AG09319 (cell line): ENCODE data around the genes SLC30A10 and IARS2.

GRCh38 chr1:219173256-219173584, 458 bp upstream of the LYPLAL1 start:
- RRBS: no CpG with 5 or more reads among the region's 5 CpGs

DNA sequence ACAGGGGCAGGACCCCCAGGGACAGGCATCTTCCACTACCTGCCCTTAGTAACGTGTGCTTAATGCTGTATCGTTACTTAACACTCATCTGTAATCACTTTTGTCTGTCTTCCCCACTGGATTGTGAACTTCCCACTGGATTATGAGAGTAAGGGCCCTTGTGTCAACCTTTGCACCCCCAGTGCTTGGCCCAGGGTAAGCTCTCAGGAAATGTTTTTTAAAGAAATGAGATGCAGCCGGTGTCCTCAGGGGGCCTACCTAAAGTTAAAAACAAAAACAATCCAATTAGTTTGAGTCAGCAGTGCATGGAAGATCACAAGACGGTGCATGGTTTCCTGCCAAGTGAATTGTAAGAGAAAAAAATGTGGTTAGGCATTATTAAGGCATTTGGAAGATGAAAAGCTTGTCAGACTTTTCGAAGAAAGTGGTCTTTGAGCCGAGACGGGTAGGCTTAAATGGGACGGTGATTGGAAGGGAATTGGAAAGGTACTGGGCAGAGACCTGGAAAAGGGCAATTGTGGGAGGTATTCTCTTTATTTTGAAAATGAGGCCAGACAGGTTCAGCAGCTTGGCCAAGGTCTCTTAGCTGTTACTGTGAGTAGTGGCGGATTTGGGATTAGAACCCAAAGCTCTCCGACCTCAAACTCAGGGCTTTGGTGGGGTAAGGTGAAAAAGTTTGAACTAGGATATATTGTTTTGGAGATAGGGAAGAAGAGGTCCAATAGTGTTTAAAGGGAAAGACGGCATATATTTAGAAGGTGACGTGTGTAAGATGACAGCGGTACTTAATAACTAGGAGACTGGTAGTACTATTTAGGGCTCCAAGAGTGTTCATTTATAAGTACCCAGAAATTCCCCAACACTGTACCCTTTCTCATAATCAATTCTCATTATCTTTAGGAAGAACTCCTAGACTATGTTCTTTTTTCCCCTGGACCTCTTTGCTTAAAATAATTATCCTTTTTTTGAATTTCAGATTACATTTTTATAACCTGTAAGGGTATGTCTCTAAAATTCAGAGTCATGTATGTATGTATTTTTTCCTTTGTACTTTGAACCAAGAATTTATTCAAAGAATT, 1.2 kb downstream of the LYPLAL1 start:
- RRBS: no CpG with 5 or more reads among the region's 13 CpGs

GRCh38 chr1:219188966-219189411, 15.3 kb downstream of the LYPLAL1 start:
- RRBS: no CpG with 5 or more reads among the region's 1 CpG

GRCh38 chr1:219928383-219929233, at the start of gene SLC30A10:
Gene SLC30A10, minus strand, starts transcription at chr1:219928557.
- RRBS: 3% methylated on average over 20 of the region's 59 CpGs

DNA sequence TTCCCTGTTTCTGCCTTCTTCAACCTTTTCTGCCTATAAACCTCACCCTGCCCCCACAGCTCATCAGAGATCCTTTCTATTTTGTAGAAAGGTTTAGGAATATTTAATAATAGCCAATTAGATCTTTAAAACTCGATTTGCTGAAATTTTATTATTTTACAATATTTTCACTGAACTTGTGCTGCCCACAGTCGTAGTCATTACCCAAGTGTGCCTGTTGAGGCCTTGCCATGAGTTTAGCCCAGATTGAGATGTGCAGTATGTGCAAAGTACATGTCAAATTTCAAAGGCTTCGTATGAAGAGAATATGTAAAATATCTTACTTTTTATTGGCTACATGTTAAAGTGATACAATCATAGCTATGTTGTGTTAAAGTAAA, 422 bp upstream of the IARS2 start:
- RRBS: no CpG with 5 or more reads among the region's 3 CpGs

GRCh38 chr1:220093900-220094970, at the start of gene IARS2:
Gene IARS2, plus strand, starts transcription at chr1:220094132.
- RRBS: 1% methylated on average over 44 of the region's 82 CpGs

GRCh38 chr1:220137037-220137336, 43.1 kb downstream of the IARS2 start:
- RRBS: no CpG with 5 or more reads among the region's 4 CpGs

DNA sequence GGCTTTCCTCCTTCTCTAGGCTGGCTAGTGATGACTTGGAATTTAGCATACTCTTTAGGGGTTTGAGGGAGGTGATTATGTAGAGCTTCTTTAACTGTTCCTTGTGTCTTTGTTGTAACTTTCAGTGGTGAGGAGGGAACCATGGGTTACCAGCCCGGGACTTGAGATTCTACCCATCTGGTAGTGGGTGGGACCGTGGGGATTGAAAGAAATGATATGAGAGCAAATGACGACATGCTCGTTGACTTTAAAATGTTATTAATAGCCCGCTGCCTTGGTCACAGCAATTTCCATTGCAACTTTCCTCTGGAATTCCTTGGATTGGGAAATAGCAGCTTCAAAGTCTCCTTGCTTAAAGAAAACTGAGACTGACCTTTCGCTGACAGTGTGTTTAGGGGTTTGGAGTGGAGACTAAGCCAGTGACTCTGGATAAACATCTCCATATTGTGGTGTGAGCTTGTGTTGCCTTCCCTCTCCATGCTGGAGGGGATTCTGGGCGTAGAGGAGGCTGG, 44.3 kb upstream of the MARK1 start:
- RRBS: no CpG with 5 or more reads among the region's 7 CpGs

DNA sequence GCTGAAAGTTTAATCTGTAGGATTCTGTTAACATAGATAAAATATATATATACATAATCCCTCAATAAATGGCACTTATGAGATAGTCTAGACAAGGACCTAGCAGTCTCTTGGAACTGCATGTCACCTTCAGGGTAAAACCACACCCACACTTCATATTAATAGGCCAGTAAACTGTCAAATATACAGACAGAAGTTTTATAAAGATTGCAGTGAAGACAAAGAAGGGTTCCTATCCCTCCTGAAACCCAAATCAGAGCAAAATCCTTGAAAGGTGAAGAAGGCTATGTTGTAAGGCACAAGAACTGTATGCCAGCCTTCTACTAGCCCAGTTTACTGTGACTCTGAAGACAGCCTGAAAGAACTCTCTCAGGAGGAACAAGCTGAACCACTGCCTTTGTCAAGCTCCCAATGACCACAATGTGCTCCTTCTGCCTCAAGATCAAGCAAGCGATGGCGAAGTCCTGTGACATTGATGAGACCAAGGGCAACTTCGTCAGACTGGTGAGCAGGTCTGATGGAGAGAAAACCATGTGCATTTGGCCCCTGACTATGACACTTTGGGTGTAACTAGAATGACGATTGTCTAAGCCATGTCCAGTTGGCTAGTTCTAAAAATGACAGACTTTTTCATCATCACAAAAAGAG, 60.9 kb downstream of the MARK1 start:
- RRBS: no CpG with 5 or more reads among the region's 4 CpGs

DNA sequence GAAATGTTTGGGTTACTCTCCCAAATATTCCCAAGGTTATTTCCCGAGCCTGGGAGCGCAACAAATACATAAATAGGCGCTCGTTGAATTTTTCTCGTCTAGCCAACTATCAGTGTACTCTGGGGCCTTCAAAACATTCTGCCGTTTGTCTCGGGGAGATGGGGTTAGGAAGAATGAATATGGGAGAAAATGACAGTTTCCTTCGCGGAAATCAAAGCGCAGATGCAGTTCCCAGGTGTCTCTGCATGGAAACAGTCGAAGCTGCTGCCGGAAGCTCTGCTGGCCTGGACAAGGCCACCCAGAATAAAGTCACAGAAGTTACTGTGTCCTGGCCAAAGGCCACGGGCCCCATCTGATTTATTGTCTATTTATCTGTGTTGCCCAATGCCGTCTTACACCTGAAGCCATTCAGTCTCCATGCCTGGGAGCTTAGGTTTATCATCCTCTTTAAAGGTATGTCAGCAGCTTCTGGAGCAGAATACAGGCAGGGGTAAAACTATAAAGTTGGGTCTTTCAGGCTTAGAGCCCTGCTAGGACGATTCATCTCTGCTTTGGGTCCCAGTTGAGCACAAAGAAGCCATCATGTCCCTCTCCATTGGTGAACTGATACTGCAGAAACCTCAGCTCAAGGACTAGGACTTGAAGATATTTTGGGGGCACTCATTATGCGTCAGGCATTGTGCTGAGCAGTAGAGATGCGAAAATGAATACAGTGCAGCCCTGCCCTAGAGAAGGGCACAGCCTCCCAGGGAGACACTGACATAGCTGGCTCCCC, 1.2 kb downstream of the C1orf115 start:
- RRBS: no CpG with 5 or more reads among the region's 17 CpGs

- RRBS: no CpG with 5 or more reads among the region's 10 CpGs
These were observed 7.1 kb downstream of the C1orf115 start for GRCh38 chr1:220697038-220697899.

DNA sequence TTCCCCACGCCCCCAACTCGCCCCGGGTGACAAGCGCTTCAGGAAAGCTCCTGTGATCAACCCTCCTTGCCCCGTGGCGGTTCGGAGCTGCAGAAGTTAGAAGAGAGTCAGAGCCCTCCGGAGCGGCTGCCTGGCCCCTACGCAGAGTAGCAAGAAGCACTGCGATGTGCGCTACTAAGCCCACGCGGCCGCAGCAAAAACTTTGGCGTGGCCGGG, 281 bp upstream of the HLX start:
- RRBS: 1% methylated on average over 12 of the region's 17 CpGs

GRCh38 chr1:220962034-220962213, 82.7 kb downstream of the HLX start:
- RRBS: no CpG with 5 or more reads among the region's 1 CpG

DNA sequence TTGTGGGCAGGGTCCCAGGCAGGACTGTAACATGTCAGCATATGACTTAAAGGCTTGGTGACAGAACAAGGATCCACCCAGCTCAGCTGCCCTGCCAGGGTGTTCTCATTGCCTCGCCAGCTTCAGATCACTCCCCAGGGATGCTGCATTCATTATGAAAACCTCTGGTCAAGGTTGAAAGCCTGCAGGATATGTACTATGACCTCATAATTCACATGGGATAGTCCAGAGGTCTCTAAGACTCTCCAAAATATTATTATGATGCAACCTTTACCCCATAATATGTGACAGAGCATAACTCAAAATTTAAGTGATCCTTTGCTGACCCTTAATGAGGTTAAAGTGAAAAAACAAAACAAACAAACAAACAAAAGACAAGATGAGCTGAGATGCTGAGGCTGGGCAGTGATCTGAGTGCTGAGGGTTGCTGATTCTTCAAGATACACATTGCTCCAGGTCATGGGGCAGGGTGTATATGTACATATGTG, 98.7 kb upstream of the DUSP10 start:
- RRBS: no CpG with 5 or more reads among the region's 1 CpG

GRCh38 chr1:221845818-221846547, 104.1 kb upstream of the DUSP10 start:
- RRBS: no CpG with 5 or more reads among the region's 12 CpGs

DNA sequence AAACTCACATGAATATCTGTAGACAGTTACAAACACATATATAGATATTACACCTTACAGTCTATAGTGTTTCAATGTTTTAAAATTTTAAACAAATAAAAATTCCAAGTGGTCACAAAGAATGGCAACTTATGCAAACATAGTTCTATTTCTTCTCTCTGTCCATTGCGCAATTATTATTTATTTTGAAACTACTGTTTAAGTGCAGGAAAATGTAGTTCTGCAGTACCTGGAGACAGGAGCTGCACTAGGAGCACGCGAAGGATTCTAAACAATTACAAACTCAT, 311.9 kb upstream of the DUSP10 start:
- RRBS: no CpG with 5 or more reads among the region's 3 CpGs

DNA sequence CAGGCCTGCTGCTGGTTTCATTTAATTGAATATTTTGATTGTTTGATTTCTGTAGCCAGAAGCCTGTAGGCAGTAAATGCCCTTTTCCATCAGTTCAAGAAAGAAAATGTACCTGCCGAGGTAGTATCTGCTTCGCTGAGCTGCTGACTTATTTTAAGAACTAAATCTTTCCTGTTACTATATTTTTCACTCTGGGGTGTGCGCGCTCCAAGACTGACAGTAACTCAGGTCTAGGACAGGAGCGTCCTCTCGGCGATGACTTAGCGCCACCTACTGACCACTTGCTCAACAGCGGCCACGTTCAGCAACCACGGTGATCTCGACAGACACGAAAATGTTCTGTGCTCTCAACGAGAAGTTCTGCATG, 92.9 kb downstream of the HHIPL2 start:
- RRBS: no CpG with 5 or more reads among the region's 14 CpGs

GRCh38 chr1:222524793-222525287, 23.1 kb downstream of the HHIPL2 start:
- RRBS: no CpG with 5 or more reads among the region's 1 CpG

GRCh38 chr1:222643548-222644504, 25.9 kb downstream of the MIA3 start:
- RRBS: 44% methylated on average over 4 of the region's 45 CpGs